GM19240 (cell line): ENCODE measurements around the gene PRADC1.

GRCh38 chr2:71474884-71475493 is 8.5 kb downstream of the DYSF start:
- RRBS = no CpG with 5 or more reads among the region's 11 CpGs

GRCh38 chr2:71898672-71899656 is 248.7 kb downstream of the CYP26B1 start:
- RRBS = no CpG with 5 or more reads among the region's 32 CpGs

DNA sequence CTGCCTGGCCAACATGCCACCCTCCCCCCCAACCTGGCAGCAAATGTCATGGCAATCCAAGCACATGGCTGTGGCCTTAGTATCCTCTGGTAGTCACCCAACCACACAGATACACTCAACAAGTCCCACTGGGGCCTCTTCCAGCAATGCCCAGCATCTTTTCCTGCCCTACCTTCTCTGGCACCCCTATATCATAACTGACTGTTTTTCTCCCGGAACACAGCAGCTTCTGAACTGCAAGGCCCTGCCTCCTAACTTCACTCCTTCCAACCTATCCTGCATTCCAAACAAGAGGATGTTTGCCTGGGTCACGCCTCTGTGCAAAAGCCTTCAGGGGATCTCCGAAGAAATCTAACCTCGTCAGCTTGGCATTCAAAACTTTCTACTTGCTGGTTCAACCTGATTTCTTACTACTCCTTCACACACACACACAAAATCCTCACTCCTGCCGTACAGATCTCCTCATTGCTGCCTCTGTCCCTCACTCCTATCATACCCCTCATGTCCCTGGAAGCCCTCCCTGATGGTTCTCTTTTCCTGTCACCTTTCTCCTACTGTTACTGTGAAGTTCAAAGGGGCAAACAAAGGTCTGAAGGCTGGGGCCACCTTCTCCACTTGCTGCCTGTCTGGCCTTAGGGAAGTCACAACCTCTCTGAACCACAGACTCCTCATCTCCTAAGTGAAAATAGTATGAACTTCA is 194.8 kb downstream of the CYP26B1 start:
- RRBS = no CpG with 5 or more reads among the region's 5 CpGs

DNA sequence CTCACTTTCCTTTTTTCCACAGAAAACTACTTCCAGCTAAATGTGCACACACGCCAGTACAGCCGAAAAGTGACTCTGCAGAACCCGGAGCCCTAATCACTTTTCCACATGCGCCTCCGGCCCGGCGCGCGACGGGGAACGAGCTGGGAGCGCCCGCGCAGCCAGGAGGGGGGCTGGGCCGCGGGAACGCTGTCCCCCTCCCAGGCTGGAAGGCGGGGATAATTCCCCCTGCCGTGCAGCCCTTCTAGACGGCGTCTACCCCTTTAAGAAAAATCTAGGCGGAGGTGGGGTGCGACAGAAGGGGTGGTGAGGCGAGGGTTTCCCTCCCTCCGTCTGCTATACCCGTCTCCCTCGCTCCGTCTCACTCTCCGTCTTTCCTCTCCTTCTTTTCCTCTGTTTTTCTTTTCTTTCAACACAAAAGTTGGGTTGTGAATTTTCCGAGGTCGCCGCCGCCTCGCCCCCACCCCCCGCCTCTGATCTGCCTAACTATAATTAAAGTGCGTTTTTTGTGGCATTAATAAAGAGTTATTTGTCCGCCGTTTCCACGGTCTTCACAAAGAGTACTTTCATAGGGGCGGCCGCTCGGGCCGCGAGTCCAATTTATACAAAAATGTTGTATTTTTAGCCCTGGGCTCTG is 2.3 kb downstream of the CYP26B1 start:
- RRBS = 5% methylated on average over 3 of the region's 44 CpGs

DNA sequence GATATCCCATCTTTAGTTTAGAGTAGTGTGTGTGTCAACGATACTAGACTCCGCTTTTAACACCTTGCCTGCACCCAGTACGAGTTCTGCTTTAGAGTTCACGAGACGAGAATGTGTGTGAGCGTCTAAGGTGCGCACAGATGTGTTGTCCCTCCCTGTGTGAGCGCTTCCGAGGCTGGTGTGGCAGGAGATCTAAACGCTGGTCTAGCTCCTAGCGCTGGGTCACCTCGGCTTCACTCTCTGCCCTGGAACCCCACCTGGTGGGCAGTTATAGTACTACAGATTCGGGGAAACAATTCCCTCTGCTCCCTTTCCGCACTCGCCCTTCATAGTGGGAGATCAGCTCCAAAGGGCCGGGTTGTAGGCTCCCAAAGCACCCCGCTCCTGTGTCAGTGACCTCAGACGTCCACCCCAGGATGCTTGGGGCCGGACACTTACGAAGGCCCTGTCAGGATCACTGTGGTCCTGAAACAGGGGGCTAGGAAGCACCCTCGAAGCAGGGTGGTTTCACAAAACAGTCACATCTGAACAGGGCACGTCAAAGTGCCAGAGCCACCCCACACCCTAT is 2.7 kb upstream of the CYP26B1 start:
- RRBS = 5% methylated on average over 4 of the region's 22 CpGs

DNA sequence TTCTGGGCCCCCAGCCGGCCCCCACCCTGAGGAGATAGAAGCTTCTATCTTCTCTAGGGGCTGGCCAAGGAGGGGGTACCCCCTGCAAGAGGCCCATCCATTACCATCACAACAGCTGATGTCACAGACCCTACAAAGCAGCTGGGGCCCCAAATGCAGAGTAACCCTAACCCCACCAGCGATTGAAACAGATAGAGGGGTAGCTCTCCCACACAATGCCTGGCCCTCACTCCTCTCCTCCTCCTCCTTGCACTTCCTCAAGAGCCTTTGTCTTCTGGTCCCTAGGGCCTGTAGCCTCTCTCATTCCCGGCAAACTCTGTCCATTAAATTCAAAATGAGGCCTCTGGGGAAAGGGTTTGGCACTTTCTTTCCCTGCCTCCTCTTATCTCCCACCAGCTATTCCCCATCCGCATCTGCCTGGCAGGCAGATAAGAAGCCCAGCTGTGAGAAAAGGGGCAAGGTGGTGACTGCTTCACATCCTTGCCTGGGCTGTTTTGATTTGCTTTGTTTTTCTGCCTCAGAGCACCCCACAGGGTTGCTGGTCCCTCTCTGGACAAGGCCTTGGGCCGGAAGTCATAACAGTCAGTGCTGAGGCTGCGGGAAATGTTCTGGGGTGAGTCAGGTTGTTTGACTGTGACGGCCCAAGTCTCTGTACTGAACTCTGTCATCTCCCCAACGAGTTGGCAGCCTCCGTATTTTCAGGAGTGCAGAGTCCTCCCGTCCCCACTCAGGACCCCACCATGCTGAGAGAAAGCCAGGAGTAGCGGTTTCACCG is 26.1 kb upstream of the CYP26B1 start:
- RRBS = no CpG with 5 or more reads among the region's 12 CpGs

- RRBS = no CpG with 5 or more reads among the region's 5 CpGs
These were observed 287.5 kb upstream of the CYP26B1 start for GRCh38 chr2:72435007-72435730.

DNA sequence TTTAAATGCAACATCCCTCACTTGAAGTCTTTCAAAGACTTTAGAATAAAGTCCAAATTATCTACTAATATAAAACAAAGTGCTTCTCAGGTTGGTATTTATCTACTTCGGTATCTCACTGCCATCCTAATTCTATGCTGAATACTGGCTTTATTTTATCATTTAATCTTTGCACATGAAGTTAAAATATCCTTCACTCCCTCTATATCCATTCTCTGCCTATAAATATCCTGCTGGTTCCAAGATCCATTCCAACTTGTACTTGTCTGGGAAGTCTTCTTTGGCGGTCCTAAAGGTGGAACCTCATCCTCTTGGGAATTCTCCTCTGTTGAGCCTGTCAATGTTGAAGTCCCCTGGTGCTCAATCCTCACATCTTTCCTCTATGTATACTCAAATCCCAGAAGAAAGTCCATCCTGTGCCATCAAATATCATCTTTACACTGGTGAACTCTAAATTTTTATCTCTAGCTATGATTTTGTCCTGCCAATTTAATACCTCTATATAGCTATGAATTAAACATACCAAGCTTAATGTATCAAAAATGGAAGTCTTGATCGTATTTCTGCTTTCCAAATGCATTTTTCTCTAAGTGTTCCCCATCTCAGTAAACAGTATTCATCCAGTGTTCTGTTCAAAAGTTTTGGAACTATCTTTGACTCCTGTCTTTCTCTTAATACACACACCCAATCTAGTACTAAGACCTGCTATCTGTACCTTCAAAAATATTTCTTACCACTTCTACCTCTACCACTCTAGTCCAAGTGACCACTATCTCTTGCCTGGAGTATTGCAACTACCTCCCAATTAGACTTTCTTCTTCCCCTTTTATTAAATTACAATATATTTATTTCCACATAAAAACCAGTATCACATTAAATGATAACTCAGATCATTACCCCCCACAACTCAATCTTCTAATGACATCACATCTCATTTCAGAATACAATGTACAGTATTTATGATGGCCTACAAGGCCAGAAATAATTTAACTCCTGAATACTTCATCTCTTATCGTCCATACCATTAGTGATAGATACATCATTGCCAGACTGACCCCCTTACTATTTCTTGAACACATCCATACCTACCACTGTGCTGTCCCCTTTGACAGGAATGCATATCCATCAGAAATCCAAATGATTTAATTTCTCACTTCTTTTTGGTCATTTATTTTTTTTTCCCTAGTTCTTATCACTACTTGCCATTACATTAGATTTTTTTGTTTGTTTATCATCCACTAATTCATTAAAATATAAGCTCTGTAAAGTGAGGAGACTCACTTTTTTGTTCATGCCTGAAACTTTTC is 329.5 kb upstream of the CYP26B1 start:
- RRBS = no CpG with 5 or more reads among the region's 4 CpGs

DNA sequence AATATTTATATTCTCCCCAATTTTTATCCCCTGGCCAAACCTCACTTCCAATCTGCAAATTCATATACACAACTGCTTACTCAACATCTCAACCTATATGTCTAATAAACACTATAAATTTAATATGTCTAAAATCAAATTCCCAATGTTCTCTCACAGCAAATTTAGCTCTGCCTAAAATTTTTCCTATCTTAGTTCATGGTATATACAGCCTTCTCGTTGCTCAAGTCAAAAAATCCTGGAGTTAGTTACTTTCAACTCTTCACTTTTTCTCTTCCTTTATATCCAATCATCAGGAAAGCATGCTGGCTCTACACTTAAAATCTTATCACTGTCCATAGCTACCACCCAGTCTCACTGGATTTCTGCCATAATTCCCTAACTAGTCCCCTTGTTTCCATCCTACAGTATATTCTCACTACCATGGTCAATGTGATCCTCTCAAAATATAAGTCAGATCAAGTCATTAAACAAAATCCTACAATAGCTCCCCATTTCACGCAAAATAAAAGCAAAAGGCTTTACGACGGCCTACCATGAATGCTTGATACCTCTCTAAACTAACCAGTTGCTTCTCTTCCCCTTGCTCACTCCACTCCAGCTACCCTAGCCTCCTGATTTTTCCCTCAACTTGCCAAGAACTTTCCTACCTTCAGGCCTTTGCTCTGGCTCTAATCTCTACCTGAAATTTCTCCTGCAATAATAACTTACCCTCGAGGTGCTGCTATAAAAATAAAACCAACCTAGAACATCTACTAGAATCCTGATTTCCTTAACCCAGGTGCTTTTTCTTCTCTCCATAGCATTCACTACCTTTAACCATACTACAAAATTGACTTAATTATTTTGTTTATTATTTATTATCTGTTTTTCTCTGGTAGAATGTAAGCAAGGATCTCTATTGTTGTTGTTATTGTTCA is 337.2 kb downstream of the EXOC6B start:
- RRBS = no CpG with 5 or more reads among the region's 5 CpGs

GRCh38 chr2:72658951-72659768 is 166.7 kb downstream of the EXOC6B start:
- RRBS = no CpG with 5 or more reads among the region's 2 CpGs

DNA sequence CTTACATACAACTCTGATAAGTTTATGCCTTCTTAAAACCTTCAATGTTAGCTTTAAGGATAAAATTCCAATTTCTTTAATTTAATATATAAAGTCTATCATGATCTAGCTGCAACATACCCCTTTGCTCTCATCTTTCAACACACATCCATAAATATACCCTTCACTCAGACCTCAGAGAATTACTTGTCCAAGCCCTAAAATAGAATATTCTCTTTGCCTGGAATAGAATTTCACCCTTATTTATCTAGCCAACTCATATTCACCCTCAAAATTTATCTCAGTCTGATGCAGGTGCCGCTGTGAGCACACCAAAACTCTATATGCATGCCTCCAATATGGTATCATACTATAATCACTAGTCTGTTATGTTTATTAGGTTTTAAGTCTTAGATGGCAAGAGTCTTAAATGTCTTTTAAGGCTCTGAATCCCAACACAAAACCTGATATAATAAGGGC is 144.8 kb downstream of the EXOC6B start:
- RRBS = no CpG with 5 or more reads among the region's 1 CpG

DNA sequence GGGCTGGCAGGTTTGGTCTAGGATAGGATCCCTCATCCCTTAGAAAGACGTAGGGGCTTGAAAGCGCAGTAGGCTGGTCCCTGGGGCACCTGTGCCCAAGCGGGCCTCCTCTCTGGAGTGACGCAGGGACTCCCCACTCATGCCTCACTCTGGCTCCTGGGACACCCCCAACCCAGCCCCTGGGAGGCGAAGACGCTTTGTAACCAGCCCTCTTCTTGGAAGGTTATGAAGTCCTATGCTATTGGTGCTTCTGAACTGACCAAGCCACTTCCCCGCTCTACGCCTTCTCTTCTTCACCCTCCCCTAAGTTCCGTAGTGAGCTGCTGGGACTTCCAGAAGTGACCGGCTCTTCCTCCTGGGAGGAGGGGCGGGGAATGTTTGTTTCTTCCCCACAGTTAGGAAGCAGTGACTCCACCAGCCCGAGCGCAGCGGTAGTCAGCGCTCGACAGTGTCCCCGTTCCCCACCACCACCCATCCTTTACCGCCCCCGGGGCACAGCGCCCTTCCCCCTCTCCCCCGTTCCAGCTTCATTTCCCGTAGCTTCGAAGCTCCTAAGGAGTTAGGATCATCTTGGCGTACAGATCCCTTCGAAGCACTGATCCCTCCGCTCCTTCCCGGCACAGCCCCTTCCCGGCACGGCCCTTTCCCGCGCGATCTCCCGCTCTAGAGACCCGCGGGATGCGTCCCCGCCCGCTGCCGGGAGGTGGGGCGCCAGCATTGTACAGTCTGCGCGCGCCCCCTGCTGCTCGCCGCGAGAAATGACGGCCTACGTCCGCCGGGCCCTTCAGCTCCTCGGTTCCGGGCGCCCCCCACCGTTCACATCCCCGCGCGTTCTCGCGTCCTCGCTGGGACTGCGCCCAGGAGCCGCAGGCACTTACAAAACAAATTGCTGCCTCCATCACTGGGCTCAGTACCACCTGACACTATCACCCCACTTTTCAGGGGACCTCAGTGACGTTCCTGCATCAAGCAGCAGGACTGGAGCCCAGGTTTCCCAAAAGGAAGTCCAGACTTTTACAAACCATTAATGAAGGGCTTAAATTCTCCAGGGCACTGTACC is 25.2 kb upstream of the NOTO start:
- RRBS = 1% methylated on average over 22 of the region's 63 CpGs

GRCh38 chr2:73226659-73227199 is 6.3 kb downstream of the PRADC1 start:
- RRBS = no CpG with 5 or more reads among the region's 4 CpGs

GRCh38 chr2:73232607-73233329 is at the start of gene PRADC1:
Gene PRADC1 (minus strand): TSS chr2:73233239.
- RRBS = under 1% methylated on average over 4 of the region's 59 CpGs

- RRBS = no CpG with 5 or more reads among the region's 6 CpGs
These were observed 310 bp upstream of the CCT7 start for GRCh38 chr2:73233902-73234094.

DNA sequence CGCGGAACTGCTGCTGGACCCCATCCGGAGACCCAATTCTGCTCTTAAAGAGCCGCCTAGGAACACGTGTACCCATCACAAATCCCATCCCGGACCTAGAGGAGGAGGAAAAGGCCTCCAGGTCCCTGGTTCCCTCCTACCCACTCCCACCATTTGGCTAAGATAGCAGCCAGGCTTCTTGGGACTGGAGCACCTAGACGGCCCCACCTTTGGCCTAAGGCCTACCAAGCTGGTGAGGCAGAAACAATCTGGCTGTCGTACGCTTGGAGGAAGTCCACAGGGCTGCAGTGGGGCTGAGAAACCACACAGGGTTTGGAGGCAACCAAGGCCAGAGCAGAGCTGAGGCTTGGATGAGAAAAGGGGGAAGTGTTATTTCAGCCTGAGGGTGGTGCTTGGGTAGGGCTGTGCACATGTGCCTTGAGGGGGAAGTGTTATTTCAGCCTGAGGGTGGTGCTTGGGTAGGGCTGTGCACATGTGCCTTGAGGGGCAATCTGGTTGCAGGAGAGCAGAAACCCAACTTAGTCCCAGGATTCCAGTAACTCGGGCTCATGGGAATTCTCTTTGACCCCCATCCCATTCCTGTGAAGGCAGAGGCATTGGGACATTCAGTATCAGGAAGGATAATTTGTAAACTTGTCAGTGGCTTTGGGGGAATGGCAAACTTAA is 850 bp upstream of the FBXO41 start:
- RRBS = 2% methylated on average over 4 of the region's 10 CpGs

DNA sequence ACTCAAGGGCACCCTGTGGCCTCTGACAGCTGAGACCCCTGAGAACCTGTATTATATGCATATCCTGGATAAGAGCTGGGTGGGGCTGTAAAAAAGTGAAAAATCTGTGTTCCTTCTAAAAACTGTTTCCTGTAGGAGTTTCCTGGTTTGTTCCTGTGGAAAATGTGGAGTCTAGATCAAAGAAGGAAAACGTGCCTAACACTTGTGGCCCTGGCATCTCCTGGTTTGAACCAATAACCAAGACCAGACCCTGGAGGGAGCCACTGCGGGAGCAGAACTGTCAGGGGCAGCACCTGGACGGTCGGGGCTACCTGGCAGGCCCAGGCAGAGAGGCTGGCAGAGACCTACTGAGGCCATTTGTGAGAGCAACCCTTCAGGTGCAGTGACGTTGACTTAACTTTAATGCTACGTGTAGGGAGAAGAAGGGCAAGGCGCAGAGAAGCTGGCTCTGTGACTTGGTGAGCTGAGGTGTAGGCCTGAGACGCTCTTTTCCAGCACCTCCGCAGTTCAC is 41.1 kb downstream of the NAT8 start:
- RRBS = no CpG with 5 or more reads among the region's 9 CpGs

- RRBS = no CpG with 5 or more reads among the region's 4 CpGs
These were observed 10.9 kb downstream of the STAMBP start for GRCh38 chr2:73839549-73840103.

GRCh38 chr2:73890709-73891089 is 2.1 kb upstream of the ACTG2 start:
- RRBS = no CpG with 5 or more reads among the region's 3 CpGs

- RRBS = no CpG with 5 or more reads among the region's 17 CpGs
These were observed 2.3 kb downstream of the ACTG2 start for GRCh38 chr2:73894740-73895824.